ENCODE results near the genes ADGRE3 and OR1I1.

- RRBS, 2 experiments = no CpG with 5 or more reads among the region's 28 CpGs
These were observed 117.8 kb upstream of the CACNA1A start for GRCh38 chr19:13623696-13624877.

GRCh38 chr19:13833980-13834205 lies 38.6 kb downstream of the ZSWIM4 start:
- RRBS, 2 experiments = no CpG with 5 or more reads among the region's 4 CpGs

DNA sequence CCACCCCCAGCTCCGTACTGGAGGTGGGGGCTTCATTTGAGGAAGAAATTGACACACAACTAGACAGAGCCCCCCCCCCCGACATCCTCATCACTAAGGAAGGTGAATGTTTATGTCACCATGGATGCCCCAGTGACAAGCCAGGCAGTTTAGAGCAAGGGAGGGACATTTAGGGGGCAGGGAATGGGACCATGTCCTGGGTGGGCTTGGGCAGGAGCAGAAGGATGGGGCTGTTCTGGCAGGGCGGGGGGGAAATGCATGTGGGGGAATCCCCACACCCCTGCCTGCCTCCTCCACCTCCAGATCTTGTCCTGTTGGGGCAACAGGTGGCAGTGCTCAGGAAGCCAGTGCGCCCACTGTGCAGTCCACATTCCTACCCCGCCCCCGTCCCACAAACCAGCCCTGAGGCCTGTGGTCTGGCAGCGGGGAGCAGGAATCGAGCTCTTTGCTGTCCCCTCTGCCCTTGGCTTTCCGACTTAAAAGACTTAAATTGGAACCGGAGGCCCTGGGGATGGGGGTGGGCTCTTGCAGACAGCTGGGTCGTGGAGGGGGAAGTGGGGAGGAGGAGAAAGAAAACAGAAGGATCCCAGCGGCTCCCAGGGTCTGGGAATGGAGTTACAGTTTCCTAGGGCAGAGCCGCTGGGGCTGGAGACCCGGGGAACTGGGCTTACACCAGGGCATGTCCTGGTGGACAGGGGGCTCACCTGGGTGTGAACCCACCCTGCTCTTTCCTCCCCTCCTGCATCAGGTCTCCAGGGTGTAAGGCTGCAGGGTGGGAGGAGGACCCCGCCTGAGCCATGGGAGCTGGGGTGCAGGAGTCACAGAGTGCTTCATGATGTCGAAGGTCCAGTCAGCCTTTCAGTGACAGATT lies 4.3 kb downstream of the NANOS3 start:
- RRBS, 2 experiments = no CpG with 5 or more reads among the region's 16 CpGs

GRCh38 chr19:13959084-13959549 lies 6.8 kb downstream of the DCAF15 start:
- RRBS, 2 experiments = 90 to 93% methylated on average over 7 to 8 of the region's 21 CpGs

DNA sequence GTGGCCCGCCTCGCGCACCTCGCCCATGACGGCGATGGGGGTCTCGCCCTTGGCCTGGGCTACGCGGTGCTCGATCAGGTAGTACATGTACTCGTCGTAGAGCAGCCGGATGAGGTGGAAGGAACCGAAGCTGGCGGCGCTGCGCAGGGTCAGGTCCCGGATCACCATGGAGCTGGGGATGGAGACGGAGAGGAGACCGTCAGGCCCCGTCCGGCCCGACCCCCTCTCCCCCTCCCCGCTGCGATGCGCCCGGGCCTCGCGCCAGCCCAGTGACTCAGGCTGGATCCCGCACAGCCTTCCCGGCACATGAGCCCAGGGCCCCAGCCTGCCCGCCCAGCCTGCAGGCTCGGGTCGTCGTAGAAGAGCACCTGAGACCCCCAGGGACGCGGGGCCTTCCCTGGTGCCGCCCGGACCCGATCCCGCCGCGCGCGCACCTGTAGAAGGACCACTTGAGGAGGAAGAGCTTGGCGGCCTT lies 10.8 kb downstream of the DCAF15 start:
- RRBS, 2 experiments = 82 to 87% methylated on average over 26 to 30 of the region's 46 CpGs

DNA sequence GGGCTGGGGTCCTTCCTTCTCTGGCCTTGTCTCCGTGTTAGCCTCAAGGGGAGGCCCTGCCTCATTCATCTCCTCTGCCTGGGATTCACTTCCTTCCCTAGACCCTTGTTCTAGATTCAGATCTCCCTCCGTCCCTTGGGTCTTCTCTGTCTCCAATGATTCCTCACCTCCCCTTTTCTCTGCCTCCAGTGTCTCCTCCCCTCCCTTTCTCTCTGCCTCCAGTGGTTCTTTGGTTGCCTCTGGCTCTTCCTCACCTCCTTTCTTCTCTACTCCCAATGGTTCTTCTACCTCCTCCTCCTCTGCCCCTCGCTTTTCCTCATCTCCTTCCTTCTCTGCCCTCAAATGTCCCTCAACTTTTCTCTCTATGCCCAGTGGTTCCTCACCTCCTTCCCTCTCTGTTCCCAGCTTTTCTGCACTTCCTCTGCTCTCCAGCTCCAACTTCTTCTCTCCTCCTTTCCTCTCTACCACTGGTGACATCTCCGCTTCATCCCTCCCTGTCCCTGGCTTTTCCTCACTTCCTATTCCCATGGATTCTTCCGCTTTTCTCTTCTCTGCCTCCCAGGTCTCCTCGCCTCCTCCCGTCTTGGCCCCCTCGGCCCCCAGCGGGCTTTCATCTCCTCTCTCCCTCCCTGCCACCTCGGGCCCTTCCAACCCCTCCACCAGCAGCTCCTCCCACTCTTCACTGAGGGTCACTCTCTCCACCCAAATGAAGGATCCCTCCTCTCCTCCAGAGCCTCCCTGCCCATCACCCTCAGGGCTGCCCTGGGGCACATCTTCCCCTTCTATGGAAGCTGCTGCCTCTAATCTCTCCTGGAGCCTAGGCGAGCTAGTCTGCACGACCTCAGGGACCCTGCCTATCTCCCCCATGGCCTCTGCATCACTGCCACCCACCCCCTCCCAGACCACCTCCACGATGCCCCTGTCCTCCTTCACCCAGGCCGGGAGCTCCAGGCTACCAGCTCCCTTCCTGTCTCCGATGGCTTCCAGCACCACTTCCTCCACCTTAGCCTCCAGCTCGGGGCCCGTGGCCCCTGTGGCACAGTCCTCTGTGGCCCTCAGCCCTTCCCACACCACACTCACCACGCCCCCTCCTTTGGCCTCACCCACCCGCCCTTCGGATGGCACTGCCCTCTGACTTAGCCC lies 7.6 kb downstream of the PALM3 start:
- RRBS, 2 experiments = no CpG with 5 or more reads among the region's 20 CpGs

GRCh38 chr19:14116084-14116717 lies 1.4 kb downstream of the PRKACA start:
- RRBS, 2 experiments = no CpG with 5 or more reads among the region's 9 CpGs

- RRBS, 2 experiments = 86 to 92% methylated on average over 4 of the region's 10 CpGs
These were observed 9.3 kb downstream of the ASF1B start for GRCh38 chr19:14127003-14127564.

- RRBS, 2 experiments = no CpG with 5 or more reads among the region's 70 CpGs
These were observed 26.5 kb upstream of the ASF1B start for GRCh38 chr19:14162512-14163588.

DNA sequence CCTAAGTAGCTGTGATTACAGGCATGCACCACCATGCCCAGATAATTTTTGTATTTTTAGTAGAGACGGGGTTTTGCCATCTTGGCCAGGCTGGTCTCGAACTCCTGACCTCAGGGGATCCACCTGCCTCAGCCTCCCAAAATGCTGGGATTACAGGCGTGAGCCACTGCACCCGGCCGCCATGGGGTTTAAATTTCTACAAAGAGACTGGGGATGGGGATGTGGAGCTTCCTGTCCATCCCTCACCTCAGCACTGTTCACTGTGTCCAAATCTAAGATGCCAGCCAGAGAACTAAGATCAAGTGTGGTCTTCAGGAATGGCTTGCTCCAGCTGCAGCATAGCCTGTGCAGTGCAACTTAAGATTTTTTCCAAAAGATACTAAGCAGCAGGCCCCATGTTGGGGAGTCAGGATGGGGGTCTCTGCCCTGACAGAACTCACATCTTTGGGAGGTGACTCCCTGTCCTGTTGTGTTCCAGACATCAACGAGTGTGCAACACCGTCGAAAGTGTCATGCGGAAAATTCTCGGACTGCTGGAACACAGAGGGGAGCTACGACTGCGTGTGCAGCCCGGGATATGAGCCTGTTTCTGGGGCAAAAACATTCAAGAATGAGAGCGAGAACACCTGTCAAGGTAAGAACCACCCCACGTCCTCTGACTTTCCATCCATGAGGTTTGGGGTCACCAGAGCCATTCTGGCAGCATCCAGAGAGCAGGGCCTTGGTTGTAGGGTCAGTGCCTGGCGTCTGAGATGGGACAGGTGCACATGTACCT lies 9.4 kb downstream of the ADGRE5 start:
- RRBS, 2 experiments = no CpG with 5 or more reads among the region's 16 CpGs

- RRBS, 2 experiments = 36 to 71% methylated on average over 1 of the region's 20 CpGs
These were observed 10.7 kb downstream of the DDX39A start for GRCh38 chr19:14408238-14409008.

DNA sequence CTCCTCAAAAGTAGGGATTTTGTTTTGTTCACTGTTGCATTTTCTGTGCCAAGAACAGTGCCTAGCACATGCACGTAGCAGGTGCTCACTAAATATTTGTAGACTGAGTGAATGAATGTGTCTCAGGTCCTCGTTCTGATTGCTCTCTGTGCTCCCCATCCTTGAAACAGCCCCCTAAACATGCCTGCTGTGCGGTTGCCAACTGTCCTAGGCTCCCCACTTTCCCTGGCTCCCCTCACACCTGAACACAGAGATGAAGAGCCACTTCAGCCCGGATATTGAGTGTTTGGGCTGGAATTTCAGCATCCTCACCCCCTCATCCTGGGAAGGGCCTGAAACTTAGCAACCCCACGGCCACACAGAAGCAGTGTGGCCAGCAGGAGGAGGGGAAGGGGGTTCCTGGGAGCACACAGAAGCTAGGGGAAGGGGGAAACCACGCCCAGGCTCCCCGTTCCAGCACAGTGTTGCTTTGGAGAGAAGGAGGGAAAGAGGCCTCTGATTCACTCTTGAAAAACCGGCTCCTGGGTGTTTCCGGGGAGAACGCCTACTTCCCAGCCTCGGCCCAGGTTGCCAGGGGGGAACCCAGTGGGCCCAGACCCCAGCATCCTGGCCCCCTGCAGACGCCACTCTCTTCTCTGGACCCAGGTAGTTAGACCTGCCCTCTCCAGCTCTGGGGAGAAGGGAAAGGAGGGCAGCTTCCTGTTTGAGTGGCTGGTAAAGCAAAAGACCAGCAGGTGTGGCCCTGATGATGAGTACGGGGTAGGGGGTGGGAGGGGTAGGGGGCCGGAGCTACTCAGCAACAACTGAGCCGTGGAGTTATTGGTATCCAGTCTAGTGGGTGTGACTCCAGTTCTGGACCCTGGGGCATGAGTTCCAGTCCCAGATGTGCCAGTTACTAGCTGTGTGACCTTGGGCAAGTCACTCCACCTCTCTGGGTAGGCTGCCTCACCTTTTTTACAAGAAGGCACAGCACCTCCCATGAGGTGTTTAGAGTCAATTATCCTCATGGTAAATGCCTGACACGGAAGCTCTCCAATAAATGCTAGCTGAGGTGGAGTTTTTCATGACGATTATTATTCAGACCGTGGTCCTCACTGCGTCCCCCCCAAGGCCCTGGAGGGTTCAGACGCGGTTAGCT lies 1.0 kb downstream of the GIPC1 start:
- RRBS, 2 experiments = no CpG with 5 or more reads among the region's 21 CpGs

DNA sequence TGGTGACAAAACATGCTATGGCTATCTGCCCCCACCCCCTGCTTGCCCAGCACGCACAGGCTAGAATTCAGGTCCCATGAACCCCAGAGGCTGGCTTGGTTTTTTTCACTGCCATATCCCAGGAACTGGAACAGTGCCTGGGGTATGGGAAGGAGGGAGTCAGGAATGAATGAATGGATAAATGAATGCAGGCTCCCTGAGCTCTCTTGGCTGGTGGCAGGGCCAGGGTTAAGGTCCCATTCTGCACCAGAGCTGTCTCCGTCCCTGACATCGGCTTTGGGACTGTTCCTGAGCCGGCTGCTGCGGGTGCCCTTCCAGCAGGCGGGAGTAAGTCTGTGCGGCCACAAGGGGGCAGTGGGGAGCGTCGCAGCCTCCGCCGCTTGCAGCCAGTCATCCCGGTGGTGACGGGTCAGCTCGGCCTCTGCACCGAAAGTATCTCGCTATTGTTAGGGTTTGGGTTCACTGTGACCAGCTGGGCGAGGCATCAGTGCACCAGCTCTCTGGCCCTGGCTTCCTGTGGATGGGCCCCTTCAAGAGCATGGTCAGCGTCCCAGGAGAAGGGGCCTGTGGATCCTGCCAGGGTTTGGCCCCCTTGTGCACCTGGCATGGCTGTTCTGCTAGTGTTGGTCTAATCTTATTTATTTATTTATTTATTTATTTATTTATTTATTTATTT lies 15.2 kb downstream of the NDUFB7 start:
- RRBS, 2 experiments = 0 to 2% methylated on average over 8 of the region's 18 CpGs

- RRBS, 2 experiments = no CpG with 5 or more reads among the region's 5 CpGs
These were observed at the start of gene ADGRE3 for GRCh38 chr19:14674784-14675315. Gene ADGRE3, minus strand, starts transcription at chr19:14674844.

GRCh38 chr19:14740764-14741502 lies 37.4 kb downstream of the ADGRE2 start:
- RRBS, 2 experiments = no CpG with 5 or more reads among the region's 10 CpGs

DNA sequence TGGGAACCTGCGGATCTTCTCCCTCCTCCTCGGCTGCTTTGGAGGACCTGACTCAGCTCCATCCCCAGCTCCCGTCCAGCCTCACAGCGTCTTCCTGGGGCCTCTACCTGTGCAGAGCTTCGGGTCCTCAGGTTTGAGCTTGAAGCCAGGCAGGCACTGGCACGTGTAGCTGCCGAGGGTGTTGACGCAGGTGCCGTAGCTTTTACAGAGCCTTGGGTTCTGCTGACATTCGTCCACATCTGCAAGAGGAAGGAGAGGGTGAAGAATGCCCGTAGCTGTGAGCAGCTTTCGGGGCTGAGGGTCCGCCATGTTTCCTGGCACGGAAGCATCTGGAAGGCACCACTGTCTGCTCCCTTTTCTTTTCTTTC lies 11.5 kb downstream of the ADGRE2 start:
- RRBS, 2 experiments = no CpG with 5 or more reads among the region's 14 CpGs

DNA sequence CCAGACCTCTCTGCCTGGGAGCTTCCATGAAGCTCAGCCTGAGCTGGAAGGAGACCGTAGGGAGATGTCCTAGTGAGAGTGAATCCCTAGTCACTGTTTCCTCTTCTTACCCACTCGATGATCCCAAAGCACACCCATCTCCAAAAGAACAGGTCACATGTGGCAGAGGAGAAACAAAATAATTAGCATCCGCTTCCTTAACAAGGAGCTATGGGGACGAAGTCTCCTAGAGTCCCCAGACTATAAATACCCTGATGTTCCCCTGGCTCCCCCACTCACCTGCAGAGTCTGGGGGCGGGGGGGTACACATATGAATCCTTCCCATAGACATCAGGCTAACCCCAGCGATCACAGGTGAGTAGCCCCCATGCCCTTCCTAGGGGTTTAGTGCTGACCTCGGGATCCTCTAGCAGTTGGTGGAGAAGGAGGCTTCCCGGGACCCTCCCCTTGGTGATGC lies at the start of gene OR1I1:
OR1I1 (plus strand) TSS at position 289 of the 457 bp plus-strand sequence.
- RRBS, 2 experiments = no CpG with 5 or more reads among the region's 8 CpGs

- RRBS, 2 experiments = 29 to 64% methylated on average over 1 of the region's 10 CpGs
These were observed 4.7 kb upstream of the ILVBL start for GRCh38 chr19:15130163-15130716.

- RRBS, 2 experiments = no CpG with 5 or more reads among the region's 11 CpGs
These were observed 40.6 kb upstream of the EPHX3 start for GRCh38 chr19:15272729-15273355.